Esophagus squamous epithelium (tissue), 4 donors: ENCODE data around the genes PLXNB2 and ADM2.

- PRO-cap: no peak
- RAMPAGE, long total RNA, 4 experiments: no peak in any of the 4 experiments
Observed at GRCh38 chr22:50010581-50011173, 1.9 kb downstream of the IL17REL start.

- PRO-cap: no peak
- RAMPAGE, long total RNA, 4 experiments: no peak in any of the 4 experiments
Observed at GRCh38 chr22:50031785-50032271, 19.3 kb upstream of the IL17REL start.

DNA sequence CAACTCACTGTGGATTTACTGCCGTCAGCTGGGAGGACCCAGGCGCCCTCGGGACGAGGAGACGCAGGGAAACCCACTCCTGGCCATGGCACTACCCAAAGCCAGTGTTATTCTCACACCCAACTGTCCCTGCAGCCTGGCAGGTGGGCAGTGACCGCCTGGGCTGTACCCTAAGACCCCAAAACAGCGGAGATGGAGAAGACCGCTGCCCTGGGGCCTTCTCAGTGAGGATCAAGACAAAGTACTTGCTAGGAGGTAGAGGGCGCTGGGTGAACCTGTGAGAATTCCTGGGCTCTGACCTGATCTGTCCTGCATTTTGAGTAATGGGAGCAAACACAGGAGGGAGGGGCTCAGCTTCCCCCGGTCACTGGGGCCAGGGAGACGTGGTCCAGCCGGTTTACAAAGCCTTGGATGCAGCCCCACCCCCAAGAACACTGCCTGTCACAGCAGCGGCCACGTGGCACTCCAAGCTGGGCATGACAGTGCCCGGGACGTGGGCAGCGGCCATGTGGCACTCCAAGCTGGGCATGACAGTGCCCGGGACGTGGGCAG, 24.9 kb downstream of the MLC1 start:
- PRO-cap: unidirectional peak, minus-strand start at position 277 of the sequence
- RAMPAGE, long total RNA, 4 experiments: no peak in any of the 4 experiments

DNA sequence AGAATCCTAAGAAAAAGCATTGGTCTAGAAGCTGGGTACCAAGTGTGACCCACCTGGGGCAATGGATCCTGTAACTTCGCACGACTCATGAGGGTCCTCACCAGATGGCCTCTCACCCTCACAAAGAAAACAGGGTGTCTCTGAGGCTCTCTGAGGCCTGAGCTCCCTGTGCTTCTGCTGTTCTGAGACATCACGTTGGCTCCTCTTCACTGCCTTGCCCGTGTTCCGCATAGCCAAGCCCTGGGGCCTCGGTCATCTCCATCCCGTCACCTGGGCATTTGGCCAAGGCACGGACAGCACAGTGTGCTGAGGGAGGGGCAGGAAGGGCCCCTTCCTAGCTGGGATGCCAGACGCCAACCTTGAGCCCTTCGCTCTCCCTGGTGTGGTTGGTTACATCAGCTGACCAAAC, 25.8 kb downstream of the MOV10L1 start:
- PRO-cap: no peak
- RAMPAGE, long total RNA, 4 experiments: no peak in any of the 4 experiments

DNA sequence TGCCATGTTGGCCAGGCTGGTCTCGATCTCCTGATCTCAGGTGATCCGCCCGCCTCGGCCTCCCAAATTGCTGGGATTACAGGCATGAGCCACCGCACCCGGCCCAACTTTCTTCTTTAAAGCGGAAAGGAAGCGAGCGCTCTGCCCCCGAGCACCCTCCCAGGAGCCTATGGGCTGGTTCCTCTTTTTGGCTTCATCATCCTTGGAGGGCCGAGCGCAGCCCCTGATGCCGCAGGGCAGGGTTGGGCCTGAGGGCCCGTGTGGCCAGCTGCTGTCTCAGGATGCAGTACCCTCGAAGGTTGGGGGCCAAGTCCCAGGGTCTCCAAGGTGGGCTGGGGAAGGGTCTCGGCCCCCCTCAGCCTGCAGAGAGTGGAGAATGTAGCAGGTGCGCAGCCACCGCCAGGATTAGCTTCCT, 2.7 kb downstream of the PANX2 start:
- PRO-cap: no peak
- RAMPAGE, long total RNA, 4 experiments: no peak in any of the 4 experiments

- PRO-cap: bidirectional peak, plus-strand start at chr22:50190587, minus-strand start at chr22:50190628
- RAMPAGE, long total RNA, 4 experiments: no peak in any of the 4 experiments
Observed at GRCh38 chr22:50190059-50191098, 4.7 kb downstream of the TRABD start.

DNA sequence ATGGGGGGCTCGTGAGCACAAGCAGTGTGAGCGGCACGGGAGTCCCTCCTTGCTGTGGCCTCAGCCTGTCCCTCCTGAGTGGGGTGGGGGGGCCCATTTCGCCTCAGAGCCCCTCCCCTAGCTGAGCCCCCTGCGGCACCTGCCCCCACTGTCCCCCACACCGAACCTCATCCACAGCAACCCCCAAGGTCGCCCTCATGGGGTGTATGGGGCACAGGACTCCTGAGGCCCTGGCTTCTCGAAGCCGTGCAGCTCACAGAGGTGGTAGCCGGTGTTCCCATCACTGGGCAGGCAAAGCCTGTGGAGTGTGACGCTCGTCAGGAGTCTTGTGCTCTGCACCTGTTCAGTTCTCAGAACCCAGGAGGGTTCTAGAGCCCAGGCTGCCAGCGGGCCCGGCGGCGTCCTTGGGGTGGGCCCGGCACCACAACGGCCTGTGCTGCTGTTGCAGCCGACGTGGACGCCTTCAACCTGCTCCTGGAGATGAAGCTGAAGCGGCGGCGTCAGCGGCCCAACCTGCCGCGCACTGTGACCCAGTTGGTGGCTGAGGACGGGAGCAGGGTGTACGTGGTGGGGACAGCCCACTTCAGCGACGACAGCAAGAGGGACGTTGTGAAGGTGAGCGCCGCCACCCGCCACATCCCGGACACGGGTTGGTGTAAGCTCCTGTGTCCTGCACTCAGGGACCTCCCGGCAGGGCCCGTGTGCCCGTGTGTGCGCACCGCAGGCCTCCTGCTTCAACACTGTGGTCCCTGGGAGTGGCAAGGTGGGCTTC, 6.7 kb upstream of the SELENOO start:
- PRO-cap: no peak
- RAMPAGE, long total RNA, 4 experiments: no peak in any of the 4 experiments

DNA sequence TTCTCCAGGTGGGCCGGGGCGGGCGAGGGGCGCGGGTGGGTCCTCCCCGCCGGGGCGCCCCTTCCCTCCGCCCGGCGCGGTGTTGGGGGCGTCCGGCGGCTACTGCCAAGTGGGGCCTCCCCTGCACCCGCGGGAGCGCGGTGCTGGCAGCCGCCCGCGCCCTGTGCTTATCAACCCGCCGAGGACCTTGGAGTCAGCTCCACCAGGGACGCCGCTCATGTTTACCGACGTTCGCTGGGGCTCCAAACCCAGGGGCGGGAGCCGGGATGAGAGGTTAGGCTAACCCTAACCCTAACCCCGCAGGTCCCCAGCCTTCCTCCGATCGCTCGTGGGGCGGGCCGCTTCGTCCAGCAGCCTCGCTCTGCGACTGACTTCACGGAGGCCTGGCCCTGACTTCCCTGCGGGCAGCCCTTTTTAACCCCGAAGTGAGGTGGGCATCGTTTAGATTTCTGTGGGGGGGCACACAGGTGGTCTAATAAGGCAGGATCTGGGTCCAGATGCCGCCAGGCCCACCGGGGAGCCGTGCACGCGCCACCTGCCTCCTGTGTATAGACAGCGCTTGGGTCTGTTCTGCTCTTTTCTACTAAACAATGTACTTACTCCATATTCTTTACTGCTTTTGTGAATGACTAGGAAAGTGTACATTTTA, 896 bp downstream of the SELENOO start:
- PRO-cap: no peak
- RAMPAGE, long total RNA, 4 experiments: no peak in any of the 4 experiments

DNA sequence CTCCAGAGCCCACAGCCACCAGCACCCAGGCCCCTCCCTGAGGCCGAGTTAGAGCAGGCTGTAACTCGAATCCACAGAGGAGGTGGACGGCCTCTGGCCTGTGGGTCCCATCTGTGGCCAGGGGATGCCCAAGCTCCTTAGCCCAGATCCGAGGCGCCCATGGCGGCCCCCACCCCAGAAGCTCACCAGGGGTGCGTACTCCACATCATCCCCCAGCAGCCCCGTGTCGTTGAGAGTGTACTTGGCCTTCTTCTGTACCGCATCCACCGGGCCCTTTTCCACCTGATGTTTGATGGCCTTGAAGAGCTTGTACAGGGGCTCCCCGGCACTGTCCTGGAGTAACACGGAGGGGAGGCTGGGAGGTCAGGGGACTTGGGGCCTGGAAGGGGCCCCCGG, 9.3 kb upstream of the MAPK11 start:
- PRO-cap: no peak
- RAMPAGE, long total RNA, 4 experiments: no peak in any of the 4 experiments

- PRO-cap: unidirectional peak, minus-strand start at chr22:50293595
- RAMPAGE, long total RNA, 4 experiments: no peak in any of the 4 experiments
Observed at GRCh38 chr22:50293296-50294410, 13.8 kb downstream of the PLXNB2 start.

- PRO-cap: bidirectional peak, plus-strand start at chr22:50299523, minus-strand start at chr22:50299387; bidirectional peak, plus-strand start at chr22:50299842, minus-strand start at chr22:50299742
- RAMPAGE, long total RNA, 4 experiments: no peak in any of the 4 experiments
Observed at GRCh38 chr22:50299073-50300134, 8.0 kb downstream of the PLXNB2 start.

DNA sequence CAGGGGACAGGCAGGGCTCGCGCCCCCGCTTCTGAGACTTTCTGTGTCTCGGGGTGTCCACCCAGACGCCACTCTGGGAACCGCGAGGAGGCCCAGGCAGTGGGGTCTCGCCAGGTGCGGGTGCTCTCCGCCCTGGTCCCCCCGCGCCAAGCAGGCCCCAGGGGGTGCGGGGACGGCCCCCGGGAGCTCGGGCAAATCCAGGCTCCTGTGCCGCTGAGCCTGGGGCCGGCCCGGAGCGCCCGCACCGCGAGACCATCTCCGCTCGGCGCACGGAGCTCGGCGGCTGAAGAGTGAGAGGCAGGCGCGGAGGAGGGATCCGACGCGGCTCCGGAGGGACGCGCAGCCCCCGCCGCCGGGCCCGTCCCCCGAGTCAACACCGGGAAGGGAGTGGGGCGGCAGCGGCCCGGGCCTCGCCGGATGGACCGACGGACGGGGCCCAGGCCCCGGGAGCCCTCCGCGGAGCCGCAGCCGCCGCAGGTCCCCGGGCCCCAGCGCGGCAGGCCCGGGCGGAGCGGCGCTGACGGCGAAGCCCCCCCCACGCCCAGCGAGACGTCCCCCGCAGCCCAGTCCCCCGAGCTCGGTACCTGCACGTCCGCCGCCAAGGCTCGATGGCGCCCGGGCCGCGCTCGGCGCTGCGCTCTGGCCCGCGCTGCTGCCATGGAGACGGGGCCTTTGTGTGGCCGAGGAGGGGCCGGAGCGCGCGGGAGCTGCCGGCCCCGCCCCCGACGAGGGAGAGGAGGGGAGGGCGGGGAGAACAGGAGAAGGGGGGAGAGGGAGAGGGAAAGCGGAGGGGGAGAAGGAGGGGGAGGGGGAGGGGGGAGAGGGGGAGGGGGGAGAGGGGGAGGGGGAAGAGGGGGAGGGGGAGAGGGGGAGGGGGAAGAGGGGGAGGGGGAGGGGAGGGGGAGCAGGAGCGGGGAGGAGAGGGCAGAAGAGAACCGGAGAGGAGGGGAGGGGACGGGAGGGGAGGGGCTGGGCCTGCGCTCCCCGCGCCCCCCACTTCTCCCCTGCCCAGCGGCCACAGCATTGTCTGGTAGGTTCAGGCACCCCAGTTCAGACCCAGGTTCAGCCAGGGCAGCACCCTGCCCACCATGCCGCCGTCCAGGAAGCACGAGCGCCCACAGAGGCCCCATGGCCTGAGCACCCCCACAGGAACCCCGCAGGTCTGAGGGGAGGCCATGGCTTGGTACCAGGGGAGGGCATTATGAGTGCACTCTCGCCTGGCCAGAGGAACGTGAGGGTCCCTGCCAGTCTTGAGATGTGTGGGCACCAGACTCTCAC, at the start of gene PLXNB2:
TSS of gene PLXNB2 (minus strand) at position 678 of the 1,278 bp plus-strand sequence.
- PRO-cap: unidirectional peak, minus-strand start at position 610 of the sequence
- RAMPAGE, long total RNA, 4 experiments: start-site peak on the minus strand in 2 of 4 experiments, centred at position 641 of the sequence, 387 to 410 reads per replicate

GRCh38 chr22:50373968-50374559, 30.9 kb downstream of the PPP6R2 start:
- PRO-cap: no peak
- RAMPAGE, long total RNA, 4 experiments: no peak in any of the 4 experiments

DNA sequence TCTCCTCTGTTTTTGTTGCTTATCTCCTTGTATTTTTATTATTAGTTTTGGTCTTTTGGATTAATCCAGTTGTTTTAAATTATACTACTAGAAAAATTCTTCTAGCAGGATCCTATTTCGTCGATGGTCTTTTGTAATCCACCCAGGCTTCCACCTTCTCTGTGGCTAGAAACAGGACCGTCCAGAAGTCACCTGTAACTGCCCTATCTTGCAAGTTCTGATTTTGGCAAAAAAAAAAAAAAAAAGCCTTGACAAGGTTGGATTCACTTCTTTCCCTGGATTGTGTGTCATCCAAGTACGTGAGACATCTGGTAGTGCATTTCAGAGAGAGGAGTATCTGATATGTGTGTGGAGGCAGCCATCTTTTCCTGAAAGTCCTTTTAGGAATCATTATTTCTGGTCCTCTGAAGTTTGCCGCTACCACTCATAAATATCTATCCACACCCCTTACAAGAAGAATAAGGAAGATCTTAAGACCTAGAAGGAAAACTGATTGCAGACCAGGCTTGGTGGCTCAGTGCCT, 48.7 kb downstream of the PPP6R2 start:
- PRO-cap: no peak
- RAMPAGE, long total RNA, 4 experiments: no peak in any of the 4 experiments

- PRO-cap: no peak
- RAMPAGE, long total RNA, 4 experiments: no peak in any of the 4 experiments
Observed at GRCh38 chr22:50399822-50400564, 56.9 kb downstream of the PPP6R2 start.

GRCh38 chr22:50400565-50401043, 57.5 kb downstream of the PPP6R2 start:
- PRO-cap: no peak
- RAMPAGE, long total RNA, 4 experiments: no peak in any of the 4 experiments

DNA sequence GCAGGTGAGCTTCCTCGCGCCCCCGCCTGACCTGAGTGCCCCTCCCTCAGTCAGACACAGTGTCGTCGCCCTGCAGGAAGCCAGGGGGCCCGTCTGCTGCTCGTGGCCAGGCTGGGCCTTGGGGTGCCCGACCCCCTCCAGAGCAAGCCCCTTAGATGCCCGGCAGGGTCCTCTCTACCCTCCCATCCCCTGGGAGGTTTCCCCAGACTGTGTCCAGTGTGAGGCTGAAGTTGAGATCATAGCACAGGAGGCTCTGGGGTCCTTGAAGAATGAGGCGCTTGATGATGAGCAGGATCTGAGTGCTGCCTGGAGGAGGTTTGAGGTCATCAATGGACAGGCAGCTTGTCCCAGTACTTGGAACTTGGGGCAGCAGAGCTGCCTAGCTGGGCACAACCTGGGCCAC, 31.5 kb downstream of the SBF1 start:
- PRO-cap: no peak
- RAMPAGE, long total RNA, 4 experiments: no peak in any of the 4 experiments

DNA sequence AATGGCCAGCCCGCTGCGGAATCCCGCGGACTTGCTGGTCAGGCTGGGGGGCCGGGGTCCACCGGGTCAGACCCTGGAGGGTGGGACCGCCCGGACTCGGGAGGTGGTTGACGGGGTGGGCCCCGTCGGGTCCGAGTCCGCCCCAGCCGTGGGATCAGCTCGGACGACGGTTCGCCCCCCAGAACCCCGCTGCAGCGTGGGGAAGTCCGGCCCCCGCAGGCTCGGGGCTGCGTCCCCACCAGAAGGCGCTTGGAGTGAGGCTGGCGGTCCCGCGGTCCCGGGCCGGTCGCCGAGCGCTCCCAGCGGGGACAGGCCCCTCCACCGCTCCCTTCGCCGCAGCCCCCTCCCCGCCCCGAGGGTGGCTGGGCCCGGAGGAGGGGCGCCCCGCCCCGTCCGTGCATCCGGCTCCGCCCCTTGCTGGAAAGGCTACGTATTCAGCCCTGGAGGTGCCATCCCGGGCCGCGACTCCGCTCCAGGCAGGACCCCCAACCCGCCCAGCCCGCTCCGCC, at the start of gene ADM2:
TSS of gene ADM2 (plus strand) at position 420 of the 509 bp plus-strand sequence.
- PRO-cap: bidirectional peak, plus-strand start at position 433 of the sequence, minus-strand start at position 329 of the sequence
- RAMPAGE, long total RNA, 4 experiments: no peak in any of the 4 experiments

GRCh38 chr22:50523354-50523651, 2.1 kb downstream of the SCO2 start:
- PRO-cap: no peak
- RAMPAGE, long total RNA, 4 experiments: no peak in any of the 4 experiments

DNA sequence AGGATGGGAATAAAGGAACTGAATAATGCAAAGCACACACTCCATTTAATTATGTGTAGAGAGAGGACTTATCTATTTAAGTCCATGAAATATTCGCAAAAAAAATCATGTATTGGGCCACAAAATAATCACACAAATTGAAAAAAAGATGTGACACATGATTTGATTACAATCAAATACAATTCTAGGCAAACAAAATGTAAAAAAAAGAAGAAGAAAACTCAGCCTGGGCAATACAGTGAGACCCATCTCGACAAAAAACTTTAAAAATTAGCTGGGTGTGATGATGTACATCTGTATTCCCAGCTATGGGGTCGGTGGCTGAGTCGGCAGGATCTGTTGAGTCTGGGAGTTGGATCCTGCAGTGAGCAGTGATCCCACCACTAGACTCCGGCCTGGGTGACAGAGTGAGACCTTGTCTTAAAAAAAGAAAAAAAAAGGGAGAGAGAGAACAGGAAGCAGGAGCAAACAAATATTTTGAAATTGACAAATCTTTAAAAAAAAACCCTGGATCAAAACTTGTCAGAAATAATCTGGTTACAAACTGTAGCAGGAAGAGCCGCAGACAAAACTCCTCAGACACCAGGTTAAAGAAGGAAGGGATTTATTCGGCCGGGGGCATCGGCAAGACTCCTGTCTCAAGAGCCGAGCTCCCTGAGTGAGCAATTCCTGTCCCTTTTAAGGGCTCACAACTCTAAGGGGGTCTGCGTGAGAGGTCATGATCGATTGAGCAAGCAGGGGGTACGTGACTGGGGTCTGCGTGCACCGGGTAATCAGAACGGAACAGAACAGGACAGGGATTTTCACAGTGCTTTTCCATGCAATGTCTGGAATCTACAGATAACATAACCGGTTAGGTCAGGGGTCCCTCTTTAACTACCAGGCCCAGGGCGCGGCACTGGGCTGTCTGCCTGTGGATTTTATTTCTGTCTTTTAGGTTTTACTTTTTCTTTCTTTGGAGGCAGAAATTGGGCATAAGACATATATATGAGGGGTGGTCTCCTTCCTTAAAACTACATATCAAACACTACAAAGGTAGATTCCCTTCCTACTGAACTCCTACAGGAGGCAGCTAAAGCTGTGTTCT, 826 bp upstream of the ODF3B start:
- PRO-cap: no peak
- RAMPAGE, long total RNA, 4 experiments: no peak in any of the 4 experiments